Iris pigment epithelial cell (primary cell): ENCODE data around the gene RAD54L.

- RRBS = no CpG with 5 or more reads among the region's 7 CpGs
Observed at GRCh38 chr1:46019487-46020150, 112.8 kb downstream of the PIK3R3 start.

DNA sequence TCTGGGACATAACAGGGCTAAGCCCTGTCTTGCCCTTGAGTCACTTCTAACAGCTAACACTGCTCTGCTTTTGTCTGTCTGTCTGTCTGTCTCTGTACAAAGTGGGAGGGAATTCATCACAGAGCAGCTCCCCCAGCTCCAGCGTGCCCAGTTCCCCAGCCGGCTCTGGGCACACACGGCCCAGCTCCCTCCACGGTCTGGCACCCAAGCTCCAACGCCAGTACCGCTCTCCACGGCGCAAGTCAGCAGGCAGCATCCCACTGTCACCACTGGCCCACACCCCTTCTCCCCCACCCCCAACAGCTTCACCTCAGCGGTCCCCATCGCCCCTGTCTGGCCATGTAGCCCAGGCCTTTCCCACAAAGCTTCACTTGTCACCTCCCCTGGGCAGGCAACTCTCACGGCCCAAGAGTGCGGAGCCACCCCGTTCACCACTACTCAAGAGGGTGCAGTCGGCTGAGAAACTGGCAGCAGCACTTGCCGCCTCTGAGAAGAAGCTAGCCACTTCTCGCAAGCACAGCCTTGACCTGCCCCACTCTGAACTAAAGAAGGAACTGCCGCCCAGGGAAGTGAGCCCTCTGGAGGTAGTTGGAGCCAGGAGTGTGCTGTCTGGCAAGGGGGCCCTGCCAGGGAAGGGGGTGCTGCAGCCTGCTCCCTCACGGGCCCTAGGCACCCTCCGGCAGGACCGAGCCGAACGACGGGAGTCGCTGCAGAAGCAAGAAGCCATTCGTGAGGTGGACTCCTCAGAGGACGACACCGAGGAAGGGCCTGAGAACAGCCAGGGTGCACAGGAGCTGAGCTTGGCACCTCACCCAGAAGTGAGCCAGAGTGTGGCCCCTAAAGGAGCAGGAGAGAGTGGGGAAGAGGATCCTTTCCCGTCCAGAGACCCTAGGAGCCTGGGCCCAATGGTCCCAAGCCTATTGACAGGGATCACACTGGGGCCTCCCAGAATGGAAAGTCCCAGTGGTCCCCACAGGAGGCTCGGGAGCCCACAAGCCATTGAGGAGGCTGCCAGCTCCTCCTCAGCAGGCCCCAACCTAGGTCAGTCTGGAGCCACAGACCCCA, 97.7 kb downstream of the PIK3R3 start:
- RRBS = no CpG with 5 or more reads among the region's 29 CpGs

DNA sequence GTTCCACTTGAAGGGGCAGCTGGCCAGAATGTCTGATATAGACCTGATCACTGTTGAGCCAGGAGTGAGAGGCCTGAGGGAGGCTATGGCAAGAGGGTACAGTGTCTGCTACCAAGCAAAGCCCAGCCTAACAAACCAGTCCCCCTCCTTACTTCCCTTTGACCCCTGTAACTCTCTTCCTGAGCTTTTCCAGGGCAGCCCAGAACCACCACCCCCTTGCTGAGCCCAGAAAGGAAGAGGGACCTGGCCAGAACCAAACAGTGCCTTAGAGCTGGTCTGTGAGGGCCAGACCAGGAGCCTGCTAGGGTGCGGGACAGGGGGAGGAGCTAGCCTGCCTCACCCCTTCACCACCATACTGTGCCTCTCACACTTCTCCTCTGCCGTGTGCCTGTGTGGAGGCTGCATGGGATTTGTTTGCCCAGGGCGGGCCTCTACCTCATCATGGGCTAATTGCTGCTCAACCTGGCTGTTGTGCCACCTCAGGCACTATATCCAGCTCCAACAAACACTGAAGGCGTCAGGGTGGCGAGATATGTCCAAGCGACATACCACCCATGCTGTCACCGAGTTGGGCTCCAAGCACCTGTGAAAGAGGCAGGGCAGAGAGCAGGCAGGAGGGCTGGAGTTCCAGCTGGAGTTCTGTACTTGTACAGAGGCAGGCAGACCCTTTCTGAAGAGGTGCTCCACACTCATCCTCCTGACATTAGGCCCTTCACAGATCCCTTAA, 10.8 kb downstream of the POMGNT1 start:
- RRBS = no CpG with 5 or more reads among the region's 7 CpGs

GRCh38 chr1:46221642-46222348, 18.7 kb downstream of the LURAP1 start:
- RRBS = no CpG with 5 or more reads among the region's 8 CpGs

GRCh38 chr1:46247559-46248685, at the start of gene RAD54L:
RAD54L (plus strand) TSS chr1:46247763.
- RRBS = 8% methylated on average over 2 of the region's 44 CpGs

- RRBS = no CpG with 5 or more reads among the region's 10 CpGs
Observed at GRCh38 chr1:46285420-46285819, 18.0 kb downstream of the LRRC41 start.

- RRBS = no CpG with 5 or more reads among the region's 10 CpGs
Observed at GRCh38 chr1:46717600-46718105, 1.3 kb downstream of the EFCAB14 start.

GRCh38 chr1:46948569-46948883, 7.2 kb upstream of the CYP4A11 start:
- RRBS = no CpG with 5 or more reads among the region's 2 CpGs

- RRBS = no CpG with 5 or more reads among the region's 7 CpGs
Observed at GRCh38 chr1:47138245-47138795, 1.1 kb downstream of the CYP4A22 start.

DNA sequence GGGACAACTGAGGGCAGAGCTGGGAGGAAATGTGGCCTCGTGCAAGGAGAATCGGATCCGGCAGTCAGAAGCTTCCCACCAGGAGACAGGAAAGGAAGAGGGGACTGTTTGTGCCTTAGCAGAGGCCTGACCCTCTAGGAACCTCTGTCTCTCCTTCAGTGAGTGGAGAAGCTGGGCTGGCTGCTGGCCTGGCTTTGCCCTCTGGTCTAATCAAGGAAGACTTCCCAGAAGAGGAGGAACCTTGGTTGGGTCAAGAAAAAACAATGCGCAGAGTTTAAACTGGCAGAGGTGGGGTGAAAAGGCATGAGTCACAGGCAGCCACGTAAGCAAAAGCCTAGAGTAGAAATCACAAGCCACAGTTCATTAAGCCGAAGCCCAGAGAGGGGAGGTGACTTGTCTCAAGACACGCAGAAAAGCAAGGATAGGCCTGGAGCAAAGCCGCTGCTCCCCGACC, 8.0 kb downstream of the PDZK1IP1 start:
- RRBS = no CpG with 5 or more reads among the region's 9 CpGs

GRCh38 chr1:47390608-47391051, 25.5 kb upstream of the FOXE3 start:
- RRBS = no CpG with 5 or more reads among the region's 2 CpGs

DNA sequence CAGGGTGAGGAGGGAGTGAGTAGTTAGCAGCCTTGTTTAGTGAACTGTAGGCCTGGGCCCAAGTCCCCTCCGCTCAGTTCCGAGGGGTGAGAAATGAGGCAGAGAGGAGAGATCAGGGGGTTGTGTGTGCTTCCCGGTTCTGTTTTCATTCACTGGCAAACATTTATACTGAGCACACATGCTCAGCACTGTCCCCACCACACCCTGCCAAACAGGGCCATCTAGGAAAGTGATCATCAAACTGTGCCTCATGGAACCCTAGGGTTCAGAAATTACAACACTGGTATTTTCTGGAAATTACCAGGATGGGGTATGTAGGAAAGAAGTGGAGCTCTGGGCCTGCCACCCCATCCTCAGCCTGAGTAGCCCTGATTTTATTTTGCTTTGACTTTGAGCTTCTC, 84.0 kb downstream of the FOXD2 start:
- RRBS = no CpG with 5 or more reads among the region's 3 CpGs

DNA sequence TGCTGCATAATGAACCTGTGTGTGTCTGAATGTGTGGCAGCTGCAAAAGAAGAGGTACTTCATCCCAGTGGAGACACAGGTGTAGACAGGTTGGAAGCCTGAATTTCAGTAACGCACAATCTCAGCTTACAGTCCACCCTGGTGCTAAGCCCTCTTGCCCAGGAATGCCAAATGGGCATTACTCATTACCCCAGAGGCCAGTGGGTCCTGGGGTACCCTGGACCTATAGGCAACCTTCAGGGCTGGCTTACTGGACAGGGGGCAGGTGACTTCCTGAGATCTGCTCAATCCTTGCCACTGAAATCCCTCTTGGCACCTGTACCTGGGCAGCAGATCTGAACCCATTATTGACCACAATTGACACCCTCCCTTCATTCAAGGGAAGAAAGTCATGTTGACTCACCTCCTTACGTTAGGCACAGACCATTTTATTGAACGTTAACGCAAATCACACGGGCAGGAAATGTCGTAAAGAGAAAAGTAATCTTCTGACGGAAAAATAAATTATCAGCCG, 120.6 kb downstream of the FOXD2 start:
- RRBS = no CpG with 5 or more reads among the region's 8 CpGs

GRCh38 chr1:47685059-47685258, 247.1 kb downstream of the FOXD2 start:
- RRBS = no CpG with 5 or more reads among the region's 2 CpGs

GRCh38 chr1:47697508-47698704, 260.1 kb downstream of the FOXD2 start:
- RRBS = no CpG with 5 or more reads among the region's 9 CpGs

DNA sequence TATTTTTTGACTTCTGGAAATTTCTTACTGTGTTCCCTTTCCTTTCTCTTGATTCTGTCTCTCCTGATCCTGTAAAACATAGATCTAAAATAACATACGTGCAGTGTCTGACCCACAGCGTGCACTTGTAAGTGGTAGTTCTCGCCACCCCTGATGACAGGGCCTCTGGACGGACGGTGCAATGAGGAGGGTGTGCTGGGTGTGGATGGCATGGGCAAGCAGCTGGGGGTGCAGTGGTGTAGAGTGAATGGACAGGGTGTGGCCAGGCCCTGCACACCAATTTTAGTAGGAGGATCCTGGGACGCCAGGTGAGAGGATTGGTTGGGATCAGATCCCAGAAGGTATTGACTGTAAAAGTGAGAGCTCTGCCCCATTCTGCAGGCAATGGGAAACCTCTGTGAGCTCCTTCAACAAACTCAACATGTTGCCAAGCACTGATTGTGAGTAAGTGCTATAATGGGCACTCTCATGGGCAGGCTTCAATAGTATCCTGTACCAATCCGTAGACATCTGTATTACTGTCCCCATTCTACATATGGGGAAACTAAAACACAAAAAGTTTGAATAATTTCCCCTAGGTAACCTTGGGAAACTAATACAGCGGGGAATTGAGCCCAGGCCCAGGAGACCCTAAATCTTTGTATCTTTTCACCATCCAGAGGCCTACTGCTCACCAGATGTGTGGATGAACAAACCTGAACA, 264.4 kb downstream of the FOXD2 start:
- RRBS = no CpG with 5 or more reads among the region's 8 CpGs

DNA sequence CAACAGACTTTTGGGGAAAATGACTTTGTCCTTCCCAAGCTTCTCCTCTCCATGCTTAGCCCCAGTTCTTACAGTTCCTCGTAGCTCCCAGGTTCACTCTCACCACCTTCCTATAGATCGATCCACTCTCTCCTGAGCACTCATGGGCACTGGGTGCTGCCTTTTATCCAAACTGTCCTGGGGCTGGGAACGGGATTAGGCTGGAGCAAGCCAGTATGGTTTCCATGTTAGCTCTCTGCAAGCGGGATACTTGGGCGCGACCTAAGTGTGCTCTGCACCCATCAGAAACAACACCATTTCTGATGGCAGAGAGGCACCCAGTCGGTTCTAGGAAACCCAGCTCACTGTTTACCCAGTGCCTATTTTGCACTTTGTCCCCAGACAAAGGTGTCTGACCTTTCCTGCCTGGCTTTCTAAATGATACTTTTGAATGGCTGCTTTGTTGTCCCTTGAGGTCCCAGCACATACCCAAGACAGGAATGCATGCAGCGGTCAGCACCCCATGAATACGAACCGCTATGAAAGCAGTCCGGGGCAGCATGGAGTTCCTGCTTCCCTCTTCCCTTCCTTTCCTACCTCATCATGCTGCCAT, 84.0 kb downstream of the TRABD2B start:
- RRBS = no CpG with 5 or more reads among the region's 11 CpGs

- RRBS = no CpG with 5 or more reads among the region's 2 CpGs
Observed at GRCh38 chr1:48007017-48007390, 9.8 kb upstream of the TRABD2B start.

- RRBS = no CpG with 5 or more reads among the region's 16 CpGs
Observed at GRCh38 chr1:48093648-48094259, 96.6 kb upstream of the TRABD2B start.

GRCh38 chr1:48241521-48242787, 19.4 kb downstream of the SLC5A9 start:
- RRBS = 88% methylated on average over 4 of the region's 14 CpGs